Testis (tissue), 5 donors: ENCODE measurements around the genes DMBT1 and PSTK.

- PRO-cap, 3 experiments = no peak in any of the 3 experiments
- RAMPAGE, long total RNA, 2 experiments = no peak in any of the 2 experiments
- RRBS = no CpG with 5 or more reads among the region's 9 CpGs
Measured at GRCh38 chr10:122116082-122116764, 127.3 kb downstream of the TACC2 start.

GRCh38 chr10:122132131-122133205 is 138.6 kb upstream of the BTBD16 start:
- PRO-cap, 3 experiments = no peak in any of the 3 experiments
- RAMPAGE, long total RNA, 2 experiments = no peak in any of the 2 experiments
- RRBS = no CpG with 5 or more reads among the region's 24 CpGs

GRCh38 chr10:122140488-122141763 is 130.2 kb upstream of the BTBD16 start:
- PRO-cap, 3 experiments = peak in 2 of 3 experiments; most common plus-strand start chr10:122140734 (in 1)
- RAMPAGE, long total RNA, 2 experiments = no peak in any of the 2 experiments
- RRBS = no CpG with 5 or more reads among the region's 21 CpGs

GRCh38 chr10:122143121-122144124 is 127.7 kb upstream of the BTBD16 start:
- PRO-cap, 3 experiments = no peak in any of the 3 experiments
- RAMPAGE, long total RNA, 2 experiments = no peak in any of the 2 experiments
- RRBS = 90% methylated on average over 5 of the region's 19 CpGs

- PRO-cap, 3 experiments = no peak in any of the 3 experiments
- RAMPAGE, long total RNA, 2 experiments = no peak in any of the 2 experiments
- RRBS = no CpG with 5 or more reads among the region's 2 CpGs
Measured at GRCh38 chr10:122263961-122264593, 7.0 kb upstream of the BTBD16 start.

- PRO-cap, 3 experiments = no peak in any of the 3 experiments
- RAMPAGE, long total RNA, 2 experiments = no peak in any of the 2 experiments
- RRBS = no CpG with 5 or more reads among the region's 7 CpGs
Measured at GRCh38 chr10:122290811-122291140, 19.7 kb downstream of the BTBD16 start.

DNA sequence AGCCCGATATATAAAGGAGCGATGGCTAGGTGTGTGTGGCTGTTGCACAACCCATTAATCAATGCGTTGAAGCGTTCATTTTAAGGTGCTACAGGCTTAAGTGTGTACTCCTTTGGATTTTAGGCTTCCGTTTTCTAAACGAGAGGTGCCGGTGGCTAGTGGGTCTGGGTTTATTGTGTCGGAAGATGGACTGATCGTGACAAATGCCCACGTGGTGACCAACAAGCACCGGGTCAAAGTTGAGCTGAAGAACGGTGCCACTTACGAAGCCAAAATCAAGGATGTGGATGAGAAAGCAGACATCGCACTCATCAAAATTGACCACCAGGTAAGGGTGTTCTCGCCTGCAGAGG is 27.9 kb downstream of the HTRA1 start:
- PRO-cap, 3 experiments = no peak in any of the 3 experiments
- RAMPAGE, long total RNA, 2 experiments = no peak in any of the 2 experiments
- RRBS = 86% methylated on average over 5 of the region's 15 CpGs

- PRO-cap, 3 experiments = no peak in any of the 3 experiments
- RAMPAGE, long total RNA, 2 experiments = no peak in any of the 2 experiments
- RRBS = no CpG with 5 or more reads among the region's 1 CpG
Measured at GRCh38 chr10:122560676-122560875, at the start of gene DMBT1. TSS of gene DMBT1 (plus strand) at chr10:122560754.

DNA sequence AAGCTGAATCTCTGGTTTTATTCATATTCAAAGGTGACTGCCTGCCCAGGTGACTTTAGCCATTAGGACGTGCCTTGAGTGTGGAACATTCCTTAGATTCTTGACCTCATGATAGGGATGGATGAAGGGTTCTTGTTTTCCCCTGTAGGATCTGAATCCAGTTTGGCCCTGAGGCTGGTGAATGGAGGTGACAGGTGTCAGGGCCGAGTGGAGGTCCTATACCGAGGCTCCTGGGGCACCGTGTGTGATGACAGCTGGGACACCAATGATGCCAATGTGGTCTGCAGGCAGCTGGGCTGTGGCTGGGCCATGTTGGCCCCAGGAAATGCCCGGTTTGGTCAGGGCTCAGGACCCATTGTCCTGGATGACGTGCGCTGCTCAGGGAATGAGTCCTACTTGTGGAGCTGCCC is 25.4 kb downstream of the DMBT1 start:
- PRO-cap, 3 experiments = no peak in any of the 3 experiments
- RAMPAGE, long total RNA, 2 experiments = no peak in any of the 2 experiments
- RRBS = no CpG with 5 or more reads among the region's 7 CpGs

DNA sequence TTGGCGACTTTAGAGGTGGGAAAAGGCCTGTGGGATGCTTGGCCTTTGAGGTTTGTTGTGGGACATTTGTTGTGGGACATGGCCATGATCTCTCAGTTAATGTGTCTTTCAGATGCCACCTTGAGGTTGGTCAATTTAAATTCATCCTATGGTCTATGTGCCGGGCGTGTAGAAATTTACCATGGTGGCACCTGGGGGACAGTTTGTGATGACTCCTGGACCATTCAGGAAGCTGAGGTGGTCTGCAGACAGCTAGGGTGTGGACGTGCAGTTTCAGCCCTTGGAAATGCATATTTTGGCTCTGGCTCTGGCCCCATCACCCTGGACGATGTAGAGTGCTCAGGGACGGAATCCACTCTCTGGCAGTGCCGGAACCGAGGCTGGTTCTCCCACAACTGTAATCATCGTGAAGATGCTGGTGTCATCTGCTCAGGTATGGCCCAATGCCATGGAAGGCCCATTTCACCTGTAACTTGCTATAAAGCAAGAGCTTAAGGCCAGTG is 41.8 kb upstream of the SPADH start:
- PRO-cap, 3 experiments = no peak in any of the 3 experiments
- RAMPAGE, long total RNA, 2 experiments = no peak in any of the 2 experiments
- RRBS = no CpG with 5 or more reads among the region's 9 CpGs

- PRO-cap, 3 experiments = no peak in any of the 3 experiments
- RAMPAGE, long total RNA, 2 experiments = no peak in any of the 2 experiments
- RRBS = no CpG with 5 or more reads among the region's 7 CpGs
Measured at GRCh38 chr10:122633074-122633472, 39.6 kb upstream of the SPADH start.

GRCh38 chr10:122657049-122657552 is 15.5 kb upstream of the SPADH start:
- PRO-cap, 3 experiments = no peak in any of the 3 experiments
- RAMPAGE, long total RNA, 2 experiments = no peak in any of the 2 experiments
- RRBS = no CpG with 5 or more reads among the region's 3 CpGs

DNA sequence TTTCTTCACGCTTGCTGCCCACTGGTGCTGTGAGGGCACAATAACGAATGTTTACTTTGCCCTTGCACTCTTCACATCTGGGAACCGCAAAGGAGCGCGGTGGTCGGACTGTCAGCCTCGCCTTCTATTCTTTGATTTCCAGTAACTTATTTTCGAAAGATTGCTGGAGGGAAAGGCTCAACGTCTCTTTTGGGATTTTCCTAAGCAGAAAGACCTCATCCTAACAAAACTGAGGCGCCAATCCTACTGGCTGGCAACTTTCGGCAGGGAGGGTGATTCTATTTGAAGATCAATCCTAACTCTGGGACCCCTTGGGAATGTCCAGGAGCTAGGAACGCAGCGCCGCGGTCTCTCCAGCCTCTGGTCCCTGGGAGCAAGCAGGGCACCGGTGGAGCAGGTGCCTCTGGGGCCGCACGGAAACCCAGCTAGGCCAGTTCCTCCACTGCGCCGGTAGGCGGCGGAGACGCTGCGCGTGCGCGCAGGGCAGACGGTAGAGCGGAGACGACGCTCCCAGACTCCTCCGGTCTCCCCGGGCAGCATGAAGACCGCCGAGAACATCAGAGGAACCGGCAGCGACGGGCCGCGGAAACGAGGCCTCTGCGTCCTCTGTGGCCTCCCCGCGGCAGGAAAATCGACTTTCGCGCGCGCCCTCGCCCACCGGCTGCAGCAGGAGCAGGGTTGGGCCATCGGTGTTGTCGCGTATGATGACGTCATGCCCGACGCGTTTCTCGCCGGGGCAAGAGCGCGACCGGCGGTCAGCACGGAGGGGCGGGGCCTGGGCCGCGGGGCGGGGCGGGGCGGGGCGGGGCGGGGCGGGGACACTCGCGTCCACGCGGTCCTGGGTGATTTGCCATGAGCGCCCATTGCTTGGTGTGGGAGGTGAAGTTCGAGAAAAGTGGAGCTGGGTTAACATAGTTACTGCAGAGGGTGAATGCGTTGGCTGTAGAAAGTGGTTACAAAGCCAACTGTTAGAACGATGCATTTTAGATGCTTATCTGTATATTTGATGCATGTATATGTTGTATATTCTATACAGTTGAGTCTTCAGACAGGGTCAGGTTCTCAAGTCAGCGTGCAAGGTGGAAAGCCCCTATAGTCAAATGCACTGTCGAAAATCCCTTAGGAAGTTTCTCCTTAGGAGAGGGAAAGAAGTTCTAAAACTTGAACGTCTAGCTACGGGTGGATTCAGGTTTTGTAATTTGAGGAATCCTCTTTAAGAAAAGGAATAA is at the start of gene PSTK:
Gene PSTK, plus strand, starts transcription at position 460 of the 1,229 bp plus-strand sequence.
- PRO-cap, 3 experiments = peak in 3 of 3 experiments; most common plus-strand start position 481 of the sequence (in 3); most common minus-strand start position 369 of the sequence (in 3)
- RAMPAGE, long total RNA, 2 experiments = start-site peak on the plus strand in 1 of 2 experiments, centred at position 467 of the sequence, 104 reads per replicate
- RRBS = 2% methylated on average over 39 of the region's 86 CpGs

- PRO-cap, 3 experiments = no peak in any of the 3 experiments
- RAMPAGE, long total RNA, 2 experiments = no peak in any of the 2 experiments
- RRBS = no CpG with 5 or more reads among the region's 9 CpGs
Measured at GRCh38 chr10:122986179-122986974, 6.2 kb downstream of the PSTK start.

DNA sequence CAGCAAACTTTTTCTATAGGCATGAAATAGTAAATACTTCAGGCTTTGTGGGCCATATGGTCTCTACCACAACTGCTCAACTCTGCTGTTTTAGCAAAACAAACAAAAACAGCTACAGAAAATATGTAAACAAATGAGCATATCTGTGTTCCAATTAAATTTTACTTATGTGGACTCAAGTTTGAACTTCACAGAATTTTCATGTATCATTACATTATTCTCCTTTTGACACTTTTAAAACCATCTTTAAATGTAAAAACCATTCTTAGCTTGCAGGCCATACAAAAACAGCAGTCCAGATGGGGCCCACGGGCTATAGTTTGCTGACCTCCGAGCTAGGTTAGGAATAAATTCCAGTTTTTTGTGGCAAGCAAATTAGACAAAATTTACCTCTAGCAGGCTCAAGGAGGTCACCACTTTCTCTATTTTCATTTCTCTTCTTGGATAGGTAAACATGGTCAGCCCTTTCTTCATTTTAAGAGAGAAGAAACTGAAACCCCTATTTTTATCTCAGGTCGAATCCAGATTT is 10.9 kb downstream of the IKZF5 start:
- PRO-cap, 3 experiments = no peak in any of the 3 experiments
- RAMPAGE, long total RNA, 2 experiments = no peak in any of the 2 experiments
- RRBS = no CpG with 5 or more reads among the region's 3 CpGs

GRCh38 chr10:123149788-123150470 is 2.0 kb downstream of the HMX2 start:
- PRO-cap, 3 experiments = no peak in any of the 3 experiments
- RAMPAGE, long total RNA, 2 experiments = no peak in any of the 2 experiments
- RRBS = 3% methylated on average over 19 of the region's 52 CpGs

GRCh38 chr10:123154658-123155551 is 703 bp downstream of the BUB3 start:
- PRO-cap, 3 experiments = peak in 3 of 3 experiments; most common plus-strand start chr10:123154876 (in 1); most common minus-strand start chr10:123154777 (in 3)
- RAMPAGE, long total RNA, 2 experiments = start-site peak on the plus strand in 1 of 2 experiments, at chr10:123154782-123154939 at its widest, 88 reads per replicate
- RRBS = 0% methylated on average over 3 of the region's 55 CpGs

DNA sequence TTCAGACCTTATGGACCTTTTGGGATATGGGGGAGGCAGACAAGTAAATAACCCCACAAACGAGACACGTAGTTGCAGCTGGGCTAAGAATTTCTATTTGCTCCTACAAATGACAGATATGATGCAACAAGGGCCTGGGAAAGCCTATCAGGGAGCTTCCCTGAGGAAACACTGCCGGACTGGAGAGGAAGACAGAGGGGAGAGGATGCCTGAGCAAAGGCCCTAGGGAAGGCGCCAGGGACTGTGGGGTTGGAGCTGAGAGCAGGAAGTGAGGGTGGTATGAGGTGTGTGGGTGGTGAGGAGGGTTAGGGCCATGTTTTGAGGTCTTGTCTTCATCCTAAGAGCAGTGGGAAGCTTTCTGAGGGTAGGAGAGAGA is 44.3 kb downstream of the BUB3 start:
- PRO-cap, 3 experiments = peak in 1 of 3 experiments; most common plus-strand start position 258 of the sequence (in 1)
- RAMPAGE, long total RNA, 2 experiments = no peak in any of the 2 experiments
- RRBS = no CpG with 5 or more reads among the region's 4 CpGs

GRCh38 chr10:123890560-123891407 is 823 bp downstream of the CPXM2 start:
- PRO-cap, 3 experiments = peak in 3 of 3 experiments; most common plus-strand start chr10:123891289 (in 3); most common minus-strand start chr10:123890804 (in 1)
- RAMPAGE, long total RNA, 2 experiments = no peak in any of the 2 experiments
- RRBS = 4% methylated on average over 15 of the region's 22 CpGs

DNA sequence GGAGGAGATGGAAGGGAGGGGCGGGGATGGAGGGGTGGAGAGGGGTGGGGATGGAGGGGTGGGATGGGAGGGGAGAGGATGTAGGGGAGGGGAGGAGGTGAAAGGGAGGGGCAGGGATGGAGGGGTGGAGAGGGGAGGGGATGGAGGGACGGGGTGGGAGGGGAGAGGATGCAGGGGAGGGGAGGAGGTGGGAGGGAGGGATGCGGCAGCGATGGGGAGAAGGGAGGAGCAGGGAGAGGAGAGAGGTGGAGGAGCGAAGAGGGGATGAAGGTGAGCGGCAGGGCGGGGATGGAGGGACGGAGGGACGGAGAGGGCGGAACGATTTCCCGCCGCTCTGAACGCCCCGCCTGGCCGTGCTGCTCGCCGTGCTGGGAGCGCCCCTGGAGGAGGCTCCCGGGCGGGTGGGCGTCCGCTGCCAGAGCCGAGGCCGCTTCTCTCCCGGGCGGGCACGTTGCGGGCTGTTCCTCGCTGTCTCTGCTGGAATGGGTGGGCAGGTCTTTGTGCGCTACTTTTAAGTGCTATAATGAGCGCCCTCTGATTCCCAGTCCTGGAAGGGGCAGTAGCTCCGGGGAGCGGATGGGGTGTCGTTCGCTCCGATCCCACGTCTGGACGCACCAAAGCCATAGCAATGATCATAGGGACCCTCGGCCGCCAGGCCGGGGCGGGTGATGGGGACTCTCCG is 80.9 kb upstream of the CPXM2 start:
- PRO-cap, 3 experiments = no peak in any of the 3 experiments
- RAMPAGE, long total RNA, 2 experiments = no peak in any of the 2 experiments
- RRBS = 2% methylated on average over 15 of the region's 44 CpGs